ENCODE results near the genes PLAGL1, STX11, SHPRH, GRM1 and RAB32.

DNA sequence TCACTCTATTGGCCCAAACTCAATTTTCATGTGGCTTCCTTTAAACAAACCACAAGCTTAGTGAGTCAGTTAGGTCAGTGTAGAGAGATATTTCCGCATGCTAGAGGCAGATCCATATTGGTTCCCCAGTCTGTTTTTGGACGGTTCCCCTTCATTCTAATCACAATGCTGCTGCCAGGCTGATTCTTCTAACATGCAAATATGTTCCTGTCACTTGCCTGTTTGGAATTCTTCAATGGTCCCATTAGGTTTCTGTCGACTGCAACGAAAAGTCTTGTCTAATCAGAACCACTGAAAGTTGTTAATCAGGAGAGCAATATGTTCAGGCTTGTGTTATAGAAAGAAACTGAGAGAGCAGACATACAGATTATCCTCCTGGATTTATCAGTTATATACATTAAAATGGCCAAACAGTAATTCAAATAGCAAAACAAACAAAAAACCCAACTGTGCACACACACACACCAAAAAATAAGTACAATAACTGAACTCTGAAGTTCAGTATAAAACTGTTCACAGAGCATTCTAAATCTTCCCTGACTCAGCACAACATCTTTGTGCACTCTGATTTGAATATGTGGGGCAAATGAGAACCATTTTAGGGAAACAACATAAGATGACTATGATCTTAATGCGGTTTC is 42.0 kb downstream of the PLAGL1 start:
- PRO-cap, result no peak

GRCh38 chr6:144007743-144008880 is at the start of gene PLAGL1:
Gene PLAGL1 (minus strand): TSS chr6:144008259.
- PRO-cap, result unidirectional peak, plus-strand start at chr6:144007835; bidirectional peak, plus-strand start at chr6:144007883, minus-strand start at chr6:144007854; bidirectional peak, plus-strand start at chr6:144008506, minus-strand start at chr6:144008259; unidirectional peak, minus-strand start at chr6:144008678

DNA sequence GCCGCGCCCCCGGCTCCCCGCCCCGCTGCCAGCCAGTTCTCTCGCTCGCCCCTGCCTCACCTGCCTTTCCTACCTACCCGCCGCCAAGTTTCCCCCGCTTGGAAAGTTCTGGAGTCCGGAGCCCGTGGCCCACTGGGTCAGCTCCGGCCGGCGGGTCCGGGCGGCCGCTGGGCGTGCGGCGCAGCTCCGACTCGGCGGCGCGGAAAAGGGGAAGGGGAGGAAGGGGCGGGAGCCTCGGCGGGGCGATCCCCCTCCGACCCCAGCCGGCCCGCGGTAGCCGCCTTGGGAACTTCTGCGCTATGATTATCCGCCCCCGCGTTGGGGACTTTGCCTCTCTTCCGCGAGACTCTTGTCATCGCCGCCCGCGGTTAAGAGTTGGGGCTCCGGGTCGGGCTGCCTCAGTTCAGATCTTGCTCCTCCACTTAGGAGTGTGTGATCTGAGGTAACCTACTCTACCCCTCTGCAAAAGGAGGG is 30.9 kb downstream of the SF3B5 start:
- PRO-cap, result bidirectional peak, plus-strand start at position 96 of the sequence, minus-strand start at position 62 of the sequence; unidirectional peak, minus-strand start at position 275 of the sequence

- PRO-cap, result no peak
These were observed 10.9 kb upstream of the SF3B5 start for GRCh38 chr6:144106228-144106691.

GRCh38 chr6:144149935-144150634 is at the start of gene STX11:
Gene STX11 (plus strand): TSS chr6:144150517.
- PRO-cap, result unidirectional peak, plus-strand start at chr6:144150517

DNA sequence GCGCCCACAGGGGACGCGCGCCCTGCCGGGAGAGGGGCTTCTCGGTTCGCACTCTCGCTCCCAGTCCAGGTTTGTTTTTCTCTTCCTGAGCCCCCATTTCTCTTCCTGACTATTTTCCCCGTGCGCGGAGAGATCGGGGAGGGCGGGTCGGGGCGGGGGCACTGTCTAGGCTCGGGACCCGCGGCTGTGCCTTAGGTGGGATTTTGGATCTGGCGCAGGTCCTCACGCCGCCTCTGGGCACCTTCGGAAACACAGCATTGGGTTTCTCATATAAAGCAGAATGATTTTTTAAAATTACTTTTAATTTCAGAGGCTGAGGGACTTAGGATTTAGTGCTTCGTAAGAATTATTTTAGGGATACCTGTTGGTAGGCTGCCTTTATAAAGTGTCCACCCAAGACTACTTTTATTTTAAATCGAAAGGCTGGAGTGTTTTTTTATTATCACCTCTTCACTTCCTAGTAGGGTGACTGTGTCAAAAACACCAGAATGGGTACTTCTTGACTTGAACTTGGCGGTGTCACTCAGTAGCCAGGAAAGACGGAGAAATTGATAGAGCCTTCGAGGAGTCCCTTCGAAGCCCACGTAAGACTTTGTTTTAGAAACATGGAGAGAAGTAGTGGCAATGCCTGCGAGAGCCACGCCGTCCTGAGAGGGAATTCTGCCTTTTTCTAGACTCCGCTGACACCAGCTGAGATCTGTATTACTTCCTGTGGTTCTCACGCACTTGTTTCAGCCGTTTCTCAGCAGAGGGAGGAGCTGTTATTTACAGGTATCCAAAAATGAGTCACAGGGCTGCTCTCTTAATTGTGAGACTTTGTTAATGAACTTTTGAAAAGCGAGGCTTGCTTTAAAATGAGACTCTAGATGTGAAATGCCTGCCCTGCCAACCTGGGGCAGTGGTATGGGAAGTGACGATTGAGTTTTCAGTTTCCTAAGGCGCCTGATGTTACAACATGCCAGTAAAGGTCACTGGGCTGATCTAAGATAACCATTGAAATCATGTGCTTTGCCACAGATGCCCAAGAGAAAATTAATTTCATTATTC is 641 bp downstream of the STX11 start:
- PRO-cap, result no peak

DNA sequence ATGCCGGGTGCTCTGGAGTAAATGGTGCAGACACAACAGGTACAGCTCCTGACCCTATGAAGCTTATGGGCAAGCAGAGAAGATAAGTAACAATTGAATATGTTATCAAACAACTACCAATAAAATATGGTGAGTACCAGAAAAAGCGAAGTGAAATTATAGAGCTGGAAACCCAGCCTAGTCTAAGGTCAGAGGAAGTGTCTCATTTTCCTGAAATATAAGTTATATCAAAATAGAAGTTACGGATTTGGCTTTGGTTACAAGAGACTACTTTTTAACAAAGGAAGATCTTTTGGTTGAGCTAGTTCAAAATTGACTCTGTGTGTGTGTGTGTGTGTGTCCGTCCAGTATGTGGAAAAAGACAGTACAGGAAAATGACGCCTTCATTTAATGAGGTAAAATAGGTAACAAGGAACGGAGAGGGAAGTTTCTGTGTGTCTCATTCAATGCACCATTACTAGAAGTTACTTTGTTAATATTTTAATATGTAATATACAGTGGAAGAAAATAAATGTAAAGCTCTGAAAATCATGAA is 8.9 kb downstream of the STX11 start:
- PRO-cap, result no peak

GRCh38 chr6:144159733-144160130 is 9.4 kb downstream of the STX11 start:
- PRO-cap, result no peak

GRCh38 chr6:144160494-144160887 is 10.2 kb downstream of the STX11 start:
- PRO-cap, result no peak

GRCh38 chr6:144178010-144178313 is 27.6 kb downstream of the STX11 start:
- PRO-cap, result no peak

DNA sequence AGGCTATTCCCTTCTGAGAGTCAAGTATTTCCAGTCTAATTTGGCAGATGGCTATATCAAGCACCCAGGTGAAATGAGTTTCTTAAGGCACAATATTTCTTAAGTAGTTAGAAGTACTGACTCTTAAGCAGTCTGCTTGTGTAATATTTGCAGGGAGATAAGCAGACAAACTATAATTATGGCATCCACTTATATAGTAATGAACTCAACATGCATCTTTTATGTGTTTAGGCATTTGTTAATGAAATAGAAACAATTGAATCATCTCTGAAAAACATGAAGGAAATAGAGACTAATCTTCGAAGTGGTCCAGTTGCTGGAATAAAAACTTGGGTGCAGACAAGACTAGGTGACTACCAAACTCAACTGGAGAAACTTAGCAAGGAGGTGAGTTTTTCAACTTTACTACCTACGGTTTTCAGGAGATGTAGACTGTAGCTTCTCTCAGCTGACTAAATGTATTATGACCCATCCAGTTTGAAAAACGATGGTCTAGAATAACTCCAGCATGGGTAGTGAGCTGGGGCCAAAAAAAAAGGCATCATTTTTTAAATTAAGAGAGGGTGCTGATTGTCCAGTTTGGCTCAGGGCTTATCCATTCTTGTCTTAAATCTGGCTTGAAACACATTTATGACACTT is 189.4 kb downstream of the UTRN start:
- PRO-cap, result no peak

DNA sequence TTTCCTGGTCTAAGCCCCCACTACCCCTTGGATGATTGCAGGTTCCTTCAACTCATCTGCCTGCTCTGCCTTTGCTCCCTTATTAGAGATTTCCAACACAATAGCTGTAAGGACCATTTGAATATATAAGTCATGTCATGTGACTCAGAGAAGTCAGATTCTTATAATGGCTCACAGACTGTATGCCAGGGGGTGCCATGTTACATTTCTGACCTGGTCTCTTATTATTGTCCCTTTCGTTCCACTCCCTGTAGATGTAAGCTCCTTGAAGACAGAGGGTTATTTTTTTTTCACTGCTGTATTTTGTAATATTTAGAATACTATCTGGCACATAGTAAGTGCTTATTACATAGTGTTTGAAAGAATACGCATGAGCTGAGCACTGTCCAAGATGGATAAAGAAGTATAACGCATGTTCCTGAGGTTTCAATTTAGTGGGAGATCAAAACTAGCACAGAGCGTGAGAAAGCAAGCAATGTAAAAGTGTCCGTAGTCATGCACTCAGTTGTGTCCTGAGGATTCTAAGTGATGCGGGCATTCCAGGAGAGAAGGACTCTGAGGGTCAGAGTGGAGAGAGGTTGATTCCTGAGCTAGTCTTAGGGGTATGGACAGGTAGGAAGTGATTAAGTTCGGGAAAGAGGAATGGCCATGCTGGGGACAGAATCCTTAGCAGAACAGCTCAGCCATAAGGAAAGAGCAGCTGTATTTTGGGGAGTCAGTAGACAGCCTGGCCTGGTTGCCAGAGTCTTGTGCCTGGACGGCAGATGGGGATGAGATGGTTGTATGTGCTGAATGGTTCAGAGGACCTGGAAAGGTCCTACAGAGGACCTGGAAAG is 449.8 kb downstream of the UTRN start:
- PRO-cap, result no peak

DNA sequence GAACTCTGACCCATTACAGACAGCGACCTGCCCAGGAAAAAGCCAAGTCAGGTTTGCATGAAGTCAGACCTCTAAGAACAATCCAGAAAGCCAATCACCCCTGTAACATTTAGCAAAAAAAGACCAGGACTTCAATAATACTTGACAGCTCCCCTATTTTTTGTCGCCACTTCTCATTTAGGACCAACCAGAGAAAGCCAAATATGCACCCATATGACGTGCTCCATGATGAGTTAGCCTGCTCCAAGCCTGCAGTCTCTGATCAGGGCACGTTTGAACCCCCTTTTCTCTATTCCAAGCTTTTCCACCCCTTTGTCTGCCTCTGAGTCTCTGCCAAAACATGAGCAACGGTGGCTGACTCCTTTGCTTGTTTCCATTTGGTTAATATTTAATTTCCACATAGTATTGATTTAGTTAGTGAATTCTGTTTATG is 636.3 kb downstream of the UTRN start:
- PRO-cap, result unidirectional peak, minus-strand start at position 332 of the sequence

GRCh38 chr6:145076180-145076627 is 659.1 kb downstream of the EPM2A start:
- PRO-cap, result no peak

- PRO-cap, result bidirectional peak, plus-strand start at chr6:145963847, minus-strand start at chr6:145963864; bidirectional peak, plus-strand start at chr6:145964624, minus-strand start at chr6:145964419
These were observed at the start of gene SHPRH for GRCh38 chr6:145963504-145964701. Gene SHPRH (minus strand): TSS chr6:145964358.

DNA sequence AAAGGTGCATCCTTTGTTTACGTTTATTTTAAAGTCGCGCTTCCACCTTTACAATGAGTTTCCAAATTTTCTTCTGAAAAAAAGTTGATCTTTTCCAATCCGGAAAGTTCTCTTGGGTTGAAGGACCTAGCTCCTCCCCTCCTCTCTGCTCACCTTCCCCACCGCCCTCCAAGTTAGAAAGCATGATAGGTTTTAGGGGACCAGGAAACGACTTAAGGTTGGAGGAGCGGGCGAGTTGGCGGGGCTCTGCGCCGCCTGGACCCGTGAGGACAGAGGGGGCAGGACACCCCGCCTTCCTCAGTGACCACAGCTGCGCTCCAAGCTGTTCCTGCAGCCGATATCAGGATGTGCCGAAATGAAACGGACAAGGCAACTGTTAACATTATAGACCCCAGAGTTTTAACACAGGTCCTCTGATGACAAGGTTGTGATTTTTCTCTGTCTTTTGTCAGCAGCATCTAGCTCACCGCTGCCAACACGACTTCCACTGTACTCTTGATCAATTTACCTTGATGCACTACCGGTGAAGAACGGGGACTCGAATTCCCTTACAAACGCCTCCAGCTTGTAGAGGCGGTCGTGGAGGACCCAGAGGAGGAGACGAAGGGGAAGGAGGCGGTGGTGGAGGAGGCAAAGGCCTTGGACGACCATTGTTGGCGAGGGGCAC is at the start of gene GRM1:
GRM1 (plus strand) TSS at position 320 of the 667 bp plus-strand sequence.
- PRO-cap, result no peak

GRCh38 chr6:146543410-146544167 is at the start of gene RAB32:
Gene RAB32 (plus strand): TSS chr6:146543833.
- PRO-cap, result bidirectional peak, plus-strand start at chr6:146543576, minus-strand start at chr6:146543473; bidirectional peak, plus-strand start at chr6:146543808, minus-strand start at chr6:146543681; bidirectional peak, plus-strand start at chr6:146544073, minus-strand start at chr6:146543949

- PRO-cap, result no peak
These were observed 2.0 kb downstream of the RAB32 start for GRCh38 chr6:146545643-146545988.

DNA sequence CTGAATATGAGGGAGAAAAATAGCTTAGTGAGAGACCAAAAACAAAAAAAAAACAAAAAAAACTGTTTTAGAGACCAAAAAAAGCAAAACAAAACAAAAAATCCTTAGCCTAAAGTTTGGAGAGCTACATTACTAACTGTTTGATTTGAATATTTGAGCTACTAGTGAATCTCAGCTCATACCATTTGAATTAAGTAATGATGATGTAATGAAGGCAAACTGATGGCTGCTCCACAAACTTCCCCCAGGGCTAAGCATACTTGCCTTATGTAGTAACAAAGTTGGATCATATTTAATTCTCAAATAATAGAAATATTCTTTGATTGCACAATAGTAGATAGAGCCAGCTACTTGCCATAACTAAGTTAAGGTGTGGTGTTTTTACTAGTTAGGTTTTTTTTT is 2.8 kb downstream of the RAB32 start:
- PRO-cap, result no peak

- PRO-cap, result no peak
These were observed 256.6 kb downstream of the ADGB start for GRCh38 chr6:146855223-146856000.